Skeletal muscle satellite cell (primary cell): ENCODE results near the gene NRROS.

- CAGE, long polyA plus RNA: no peak
These were observed 40.3 kb downstream of the ZDHHC19 start for GRCh38 chr3:196170846-196171262.

- CAGE, long polyA plus RNA: no peak
These were observed 31.6 kb downstream of the ZDHHC19 start for GRCh38 chr3:196179127-196180506.

DNA sequence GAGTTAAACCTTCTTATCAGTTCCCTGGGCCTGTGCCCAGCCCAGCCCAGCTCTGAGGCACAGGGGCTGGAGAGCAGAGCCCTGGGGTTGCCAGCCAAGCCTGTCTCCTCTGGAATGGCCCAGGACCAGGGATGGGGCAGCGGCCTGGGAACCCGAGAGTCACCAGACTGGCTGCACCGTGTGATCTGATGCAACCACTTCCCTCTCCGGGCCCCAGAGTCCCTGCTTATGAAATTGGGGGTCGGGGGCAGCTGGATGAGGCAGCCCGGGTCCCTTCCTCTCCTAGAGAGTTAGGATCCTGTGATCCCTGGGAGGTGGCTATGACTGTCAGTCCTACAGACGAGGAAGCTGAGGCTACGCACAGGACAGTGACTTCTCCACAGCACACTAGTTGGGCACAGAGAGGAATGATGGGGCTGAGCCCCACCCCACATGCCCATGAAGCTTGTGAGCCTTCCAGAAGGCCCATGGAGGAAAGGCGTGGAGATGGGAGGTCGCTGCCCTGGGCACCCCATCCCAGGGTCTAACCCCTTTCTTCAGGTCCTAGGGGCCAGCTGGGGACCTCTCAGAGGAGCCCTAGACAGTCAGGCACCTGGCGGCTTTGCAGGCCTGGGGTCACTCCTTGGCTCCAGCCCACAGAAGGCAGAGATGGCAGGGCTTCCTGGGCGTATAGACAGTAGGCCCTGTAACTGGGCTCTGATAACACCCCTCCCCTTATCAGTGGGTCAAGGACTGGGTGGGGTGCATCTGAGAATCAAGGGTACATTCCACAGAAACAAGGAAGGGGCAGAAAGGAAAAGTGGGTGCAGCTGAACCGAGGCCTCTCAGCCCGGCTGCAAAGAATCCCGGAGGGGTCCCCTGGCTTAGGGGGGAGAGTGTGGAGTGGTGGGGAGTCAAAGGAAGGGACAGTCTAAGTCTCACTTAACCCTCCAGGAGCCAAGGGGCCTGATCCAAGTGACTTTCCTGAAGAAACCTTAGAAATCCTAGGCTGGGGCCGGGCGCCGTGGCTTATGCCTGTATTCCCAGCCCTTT is 16.8 kb downstream of the ZDHHC19 start:
- CAGE, long polyA plus RNA: no peak

DNA sequence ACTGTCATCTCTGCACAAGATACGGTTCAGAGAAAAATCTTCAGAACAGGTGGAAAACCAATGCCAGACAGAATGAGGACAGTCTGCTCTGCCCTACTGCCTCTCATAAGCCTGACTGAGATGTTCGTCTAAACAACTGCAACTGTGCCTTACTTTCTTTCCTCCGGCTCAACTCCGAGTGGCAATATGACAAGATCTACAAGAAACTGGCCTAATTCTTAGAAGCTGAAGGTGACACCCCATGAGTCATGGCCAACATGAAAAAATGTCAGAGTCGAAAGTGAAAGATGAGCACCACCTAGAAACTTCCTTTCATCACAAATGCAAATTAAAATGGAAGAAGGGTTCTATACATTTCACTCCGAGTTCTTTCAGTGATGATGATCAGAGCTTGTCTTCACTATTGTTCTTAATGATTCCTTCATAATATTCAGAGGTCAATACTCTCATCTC is 12.9 kb downstream of the PCYT1A start:
- CAGE, long polyA plus RNA: no peak

DNA sequence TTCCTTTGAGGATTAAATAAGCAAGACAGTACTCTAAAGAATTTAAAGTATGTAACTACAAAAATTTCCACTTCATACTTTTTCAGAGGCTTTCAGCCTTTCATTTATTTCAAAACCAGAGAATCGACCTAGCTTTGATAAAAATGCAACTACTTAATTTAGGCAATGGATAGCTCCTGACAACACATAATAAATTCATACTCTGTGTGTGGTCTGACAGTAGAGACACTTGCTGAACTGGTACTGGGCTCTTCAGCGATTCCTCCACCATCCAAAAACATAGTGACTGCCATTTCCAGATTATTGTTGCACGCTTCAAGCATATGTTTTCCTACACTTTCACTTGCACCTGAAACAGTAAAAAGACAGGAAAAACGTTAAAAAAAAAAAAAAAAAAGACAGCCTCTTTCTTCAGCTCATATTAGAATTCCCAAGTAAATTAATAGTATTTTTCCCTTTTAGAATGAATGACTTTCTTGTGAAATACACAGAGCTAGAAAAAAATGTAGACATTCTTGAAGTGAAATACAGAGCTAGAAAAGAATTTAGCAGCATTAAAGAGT is 25.1 kb downstream of the UBXN7 start:
- CAGE, long polyA plus RNA: no peak

- CAGE, long polyA plus RNA: no peak
These were observed 796 bp upstream of the UBXN7 start for GRCh38 chr3:196433025-196433420.

- CAGE, long polyA plus RNA: no peak
These were observed 22.1 kb downstream of the RNF168 start for GRCh38 chr3:196481576-196481852.

GRCh38 chr3:196611692-196612644 is 27.5 kb upstream of the NRROS start:
- CAGE, long polyA plus RNA: no peak

GRCh38 chr3:196639441-196640203 is at the start of gene NRROS:
Gene NRROS (plus strand): TSS chr3:196639694.
- CAGE, long polyA plus RNA: no peak

- CAGE, long polyA plus RNA: no peak
These were observed 18.3 kb downstream of the NRROS start for GRCh38 chr3:196657610-196658347.

DNA sequence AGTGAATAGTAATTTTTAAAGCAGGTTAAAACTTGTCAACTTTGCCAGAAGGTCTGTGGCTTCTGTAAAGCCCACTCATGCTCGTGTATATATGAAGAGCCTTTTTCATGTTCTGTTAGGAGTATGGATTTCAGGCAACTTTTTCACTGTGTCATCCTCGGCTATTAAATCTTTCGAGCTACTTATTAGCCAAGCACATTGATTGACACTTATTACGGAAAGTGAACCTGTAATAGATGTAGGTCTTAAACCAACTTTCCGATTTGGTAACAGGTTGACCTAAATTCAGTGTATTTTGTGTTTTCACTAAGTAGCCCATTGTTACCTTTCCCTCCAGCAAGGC is 1.6 kb downstream of the PAK2 start:
- CAGE, long polyA plus RNA: no peak

GRCh38 chr3:196792507-196793769 is 53.3 kb downstream of the PAK2 start:
- CAGE, long polyA plus RNA: no peak

DNA sequence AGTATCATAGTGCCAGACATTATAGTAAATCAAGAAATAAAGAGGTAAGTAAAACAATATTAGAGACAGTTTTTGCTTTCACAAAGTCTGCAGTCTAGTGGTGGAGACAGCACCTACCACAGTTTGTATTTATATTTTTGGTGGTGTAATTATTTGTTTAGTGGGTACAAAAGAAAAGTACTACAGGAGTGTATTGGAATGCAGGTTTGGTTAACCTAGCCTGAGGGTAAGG is 36.1 kb downstream of the NCBP2 start:
- CAGE, long polyA plus RNA: no peak

- CAGE, long polyA plus RNA: no peak
These were observed 26.9 kb downstream of the NCBP2 start for GRCh38 chr3:196915318-196915854.

DNA sequence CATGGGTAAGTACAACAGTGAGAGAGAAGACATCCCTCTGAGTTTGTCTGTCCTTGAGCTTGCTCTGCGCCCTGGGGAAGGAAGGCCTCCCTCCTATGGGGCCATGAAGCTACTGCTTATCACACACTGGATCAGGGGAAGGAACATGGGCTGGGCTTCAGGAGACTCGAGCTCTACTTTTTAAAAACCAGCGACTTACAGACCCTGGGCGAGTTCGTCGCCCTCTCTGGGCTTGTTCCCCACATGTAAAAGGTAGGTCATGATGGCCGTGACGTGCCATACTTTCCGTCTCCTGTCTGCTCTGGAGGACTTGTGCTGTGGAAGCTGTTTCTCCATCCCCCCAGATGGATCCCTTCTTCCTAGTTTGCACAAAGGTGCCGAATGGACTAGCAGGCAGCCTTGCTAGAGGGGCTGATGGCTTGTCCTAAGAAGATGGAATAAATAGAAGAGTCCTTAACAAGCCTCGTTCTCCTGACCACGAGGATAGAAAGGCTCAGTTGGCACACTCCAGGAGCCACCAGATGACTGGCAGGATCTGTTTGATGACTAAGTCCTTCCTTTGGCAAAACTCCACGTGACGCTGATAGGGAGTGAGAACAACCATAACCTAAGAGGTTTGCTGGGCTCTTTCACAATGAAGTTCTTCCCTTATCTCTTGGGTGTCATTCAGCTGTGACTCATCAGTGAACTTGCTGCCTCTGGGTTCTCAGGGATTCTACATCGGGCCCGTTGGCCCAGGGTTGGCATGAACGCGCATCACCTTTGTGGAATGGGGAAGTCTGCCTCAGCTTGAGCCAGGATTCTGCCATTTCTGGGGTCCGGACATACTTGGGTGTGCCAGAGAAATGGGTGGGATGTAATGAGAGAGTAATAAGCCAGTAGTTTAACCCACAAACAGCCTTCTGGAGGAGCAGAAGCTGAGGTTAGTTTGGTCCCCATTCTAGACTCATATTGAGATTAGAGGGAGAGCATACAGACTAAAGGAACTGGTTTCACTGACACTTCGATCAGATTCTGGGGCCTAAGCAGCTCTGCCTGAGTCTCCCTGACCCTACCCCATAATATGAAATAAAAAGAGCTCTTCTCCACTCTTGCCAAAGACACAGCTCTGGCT is 1.7 kb upstream of the MELTF start:
- CAGE, long polyA plus RNA: no peak

GRCh38 chr3:197065115-197066025 is 35.8 kb upstream of the MELTF start:
- CAGE, long polyA plus RNA: no peak

- CAGE, long polyA plus RNA: no peak
These were observed 12.6 kb upstream of the DLG1 start for GRCh38 chr3:197311065-197311264.

DNA sequence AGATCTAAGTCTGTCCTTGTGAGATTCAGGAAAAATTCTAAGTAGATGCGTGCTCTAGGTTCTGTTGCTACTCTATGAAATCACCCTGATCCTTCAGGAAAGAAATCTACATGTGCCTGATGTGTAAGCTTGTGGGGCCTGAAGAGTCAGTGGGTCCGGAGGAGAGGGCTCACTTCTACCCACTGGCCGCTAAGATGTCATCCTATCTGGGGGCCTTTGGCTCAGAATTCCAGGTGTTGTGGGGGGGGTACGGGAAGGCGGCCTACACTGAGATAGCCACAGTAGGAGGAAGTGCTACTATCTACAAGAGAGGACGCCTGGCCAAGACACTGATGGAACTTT is 111.7 kb downstream of the BDH1 start:
- CAGE, long polyA plus RNA: no peak

DNA sequence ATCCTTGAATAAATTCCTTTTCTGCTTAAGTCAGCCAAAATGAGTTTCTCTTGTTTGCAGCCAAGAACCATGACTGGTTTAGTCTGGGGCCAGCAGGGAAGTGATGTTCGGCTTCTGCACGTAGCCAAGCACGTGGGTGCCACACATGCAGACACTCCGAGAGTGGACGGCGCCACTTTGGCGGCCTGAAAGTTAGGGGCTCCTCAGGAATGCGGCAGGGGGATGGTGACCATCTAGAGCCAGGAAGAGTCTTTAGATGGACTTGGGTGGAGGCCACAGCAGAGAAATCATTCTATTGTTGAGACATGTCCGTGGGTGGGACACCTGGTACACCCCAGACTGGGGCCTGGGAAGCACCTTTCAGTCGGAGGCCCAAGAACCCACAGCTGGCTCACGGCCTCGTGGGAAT is 60.9 kb downstream of the BDH1 start:
- CAGE, long polyA plus RNA: no peak

GRCh38 chr3:197572884-197573753 is 17.4 kb upstream of the BDH1 start:
- CAGE, long polyA plus RNA: no peak